Kidney epithelial cell (primary cell): Measurements from ENCODE around the genes ZNF530, ZNF544, SLC27A5 and MZF1.

GRCh38 chr19:57547549-57548077 is 12.1 kb downstream of the ZNF550 start:
- RAMPAGE, long total RNA = no peak
- RRBS = 89% methylated on average over 1 of the region's 8 CpGs

DNA sequence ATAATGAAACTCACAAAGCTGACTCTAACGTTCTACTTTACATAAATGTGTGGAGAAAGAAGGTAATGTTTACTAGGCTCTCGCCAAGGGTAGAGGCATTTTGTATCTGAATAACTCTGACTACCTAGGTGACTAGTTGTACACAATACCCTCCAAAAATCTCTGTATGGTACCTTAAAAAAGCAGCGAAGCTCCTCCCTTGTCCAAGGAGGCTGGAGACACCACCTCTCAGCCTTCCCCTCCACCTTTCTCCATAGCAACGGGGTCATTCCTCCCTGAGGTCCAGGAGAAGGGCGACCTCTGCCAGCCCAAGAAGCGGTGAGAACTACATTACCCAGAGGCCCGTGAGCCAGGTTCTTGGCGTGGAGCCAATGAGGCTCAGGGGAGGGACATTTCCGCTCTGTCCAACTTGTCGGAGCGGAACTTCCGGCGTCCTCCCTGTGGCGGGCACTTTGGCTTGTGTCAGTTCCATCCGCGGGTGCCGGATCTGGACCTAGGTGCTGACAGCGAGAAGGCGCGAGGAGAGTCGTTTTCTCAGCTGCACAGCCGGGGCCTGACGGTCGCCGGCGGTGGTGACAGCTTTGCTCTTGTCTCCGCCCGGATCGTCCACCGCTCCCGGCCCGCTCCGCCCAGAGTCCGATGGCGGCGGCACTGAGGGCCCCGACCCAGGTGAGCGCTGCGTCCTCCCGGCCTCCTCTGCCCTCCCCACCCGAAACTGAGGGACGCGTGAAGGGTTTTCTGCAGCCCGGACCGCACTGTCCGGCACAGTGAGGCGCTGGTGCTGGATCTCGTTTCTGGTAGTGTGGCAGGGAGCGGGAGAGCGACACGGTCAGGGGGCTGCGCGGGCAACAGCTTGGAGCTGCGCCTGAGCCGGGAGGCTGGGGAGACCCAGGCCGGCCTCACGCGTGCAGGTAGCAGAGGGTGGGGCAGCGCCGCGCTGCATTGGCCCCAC is at the start of gene ZNF530:
Gene ZNF530 (plus strand): TSS at position 420 of the 952 bp plus-strand sequence.
- RAMPAGE, long total RNA = no peak
- RRBS = 2% methylated on average over 22 of the region's 61 CpGs

DNA sequence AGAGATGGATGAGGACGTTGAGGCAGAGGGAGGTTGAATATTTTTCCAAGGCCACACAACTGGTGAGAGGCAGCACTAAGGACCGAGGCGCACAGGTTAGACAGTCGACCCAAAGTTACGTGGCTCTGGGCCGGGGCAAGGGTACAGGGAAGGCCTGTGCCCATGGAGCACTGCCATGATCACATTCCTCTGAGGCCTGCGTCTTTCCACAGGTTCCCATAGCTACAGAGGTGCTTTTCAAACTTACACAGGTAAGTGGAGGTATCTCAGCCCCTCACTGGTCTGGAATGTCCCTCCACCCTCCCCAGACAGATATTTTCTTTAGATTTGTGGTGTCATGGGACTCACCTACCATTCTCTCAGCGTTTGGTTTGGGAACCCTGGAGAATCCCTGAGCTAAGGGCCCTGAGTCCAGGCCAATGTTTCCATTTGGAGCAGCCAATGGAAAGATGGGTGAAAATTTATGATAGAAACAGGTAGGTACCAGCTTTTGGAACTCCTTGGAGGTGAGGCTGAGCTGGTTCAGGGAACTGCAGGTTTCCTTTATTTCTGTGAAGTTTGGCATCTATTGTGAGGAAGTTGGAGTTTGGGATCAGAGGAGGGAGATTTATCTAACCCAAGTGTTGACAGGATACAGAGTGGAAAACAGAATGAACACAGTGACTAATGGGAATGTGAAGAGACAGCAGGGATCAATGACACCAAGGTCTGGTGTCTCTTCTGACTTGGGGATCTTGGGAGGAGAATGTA is 1.0 kb downstream of the ZNF211 start:
- RAMPAGE, long total RNA = no peak
- RRBS = no CpG with 5 or more reads among the region's 8 CpGs

DNA sequence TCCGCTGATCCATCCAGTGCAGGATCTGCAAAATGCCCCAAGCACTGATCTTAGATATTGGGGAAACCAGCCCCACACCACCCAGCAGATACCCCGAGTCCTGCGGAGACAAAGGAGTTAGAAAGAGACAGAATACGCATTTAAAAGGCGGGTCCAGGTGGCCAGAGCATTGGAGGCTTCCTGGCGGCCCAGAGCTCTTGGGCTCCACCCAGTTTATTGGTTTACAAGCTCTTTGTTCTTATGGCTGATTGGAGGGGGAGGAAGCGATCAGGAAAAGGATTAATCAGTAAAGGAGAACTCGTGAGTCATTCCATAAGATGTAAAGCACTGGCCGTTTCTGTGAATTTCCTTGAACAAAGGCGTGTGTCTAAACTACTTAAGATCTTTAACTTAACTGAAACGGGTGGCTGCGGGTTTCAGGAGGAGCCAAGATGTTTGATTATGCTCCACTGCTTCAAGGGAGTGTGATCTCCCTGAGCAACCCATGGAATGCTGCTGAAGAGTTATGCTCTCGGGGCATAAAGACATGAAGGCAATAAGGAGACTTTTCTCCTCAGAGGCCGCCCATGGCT is 964 bp downstream of the ZNF587 start:
- RAMPAGE, long total RNA = no peak
- RRBS = no CpG with 5 or more reads among the region's 14 CpGs

DNA sequence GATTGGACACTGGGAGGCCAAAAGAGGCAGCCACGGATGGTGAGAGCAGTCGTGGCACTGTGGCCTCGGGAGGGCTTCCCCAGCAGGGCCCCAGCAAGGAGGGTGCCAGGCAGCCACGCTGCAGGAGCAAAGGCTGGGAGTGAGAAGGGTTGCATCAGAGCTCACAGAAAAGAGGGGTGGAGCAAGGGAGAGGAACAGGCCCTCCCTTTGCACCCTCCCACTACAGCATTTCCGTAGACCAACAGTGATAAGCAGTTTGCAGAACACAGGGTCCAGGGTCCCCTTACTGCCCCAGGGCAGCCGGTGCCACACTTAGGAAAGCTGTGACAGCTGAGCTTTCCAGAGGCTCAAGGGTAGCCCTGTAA is 5.0 kb downstream of the ZSCAN1 start:
- RAMPAGE, long total RNA = no peak
- RRBS = no CpG with 5 or more reads among the region's 6 CpGs

DNA sequence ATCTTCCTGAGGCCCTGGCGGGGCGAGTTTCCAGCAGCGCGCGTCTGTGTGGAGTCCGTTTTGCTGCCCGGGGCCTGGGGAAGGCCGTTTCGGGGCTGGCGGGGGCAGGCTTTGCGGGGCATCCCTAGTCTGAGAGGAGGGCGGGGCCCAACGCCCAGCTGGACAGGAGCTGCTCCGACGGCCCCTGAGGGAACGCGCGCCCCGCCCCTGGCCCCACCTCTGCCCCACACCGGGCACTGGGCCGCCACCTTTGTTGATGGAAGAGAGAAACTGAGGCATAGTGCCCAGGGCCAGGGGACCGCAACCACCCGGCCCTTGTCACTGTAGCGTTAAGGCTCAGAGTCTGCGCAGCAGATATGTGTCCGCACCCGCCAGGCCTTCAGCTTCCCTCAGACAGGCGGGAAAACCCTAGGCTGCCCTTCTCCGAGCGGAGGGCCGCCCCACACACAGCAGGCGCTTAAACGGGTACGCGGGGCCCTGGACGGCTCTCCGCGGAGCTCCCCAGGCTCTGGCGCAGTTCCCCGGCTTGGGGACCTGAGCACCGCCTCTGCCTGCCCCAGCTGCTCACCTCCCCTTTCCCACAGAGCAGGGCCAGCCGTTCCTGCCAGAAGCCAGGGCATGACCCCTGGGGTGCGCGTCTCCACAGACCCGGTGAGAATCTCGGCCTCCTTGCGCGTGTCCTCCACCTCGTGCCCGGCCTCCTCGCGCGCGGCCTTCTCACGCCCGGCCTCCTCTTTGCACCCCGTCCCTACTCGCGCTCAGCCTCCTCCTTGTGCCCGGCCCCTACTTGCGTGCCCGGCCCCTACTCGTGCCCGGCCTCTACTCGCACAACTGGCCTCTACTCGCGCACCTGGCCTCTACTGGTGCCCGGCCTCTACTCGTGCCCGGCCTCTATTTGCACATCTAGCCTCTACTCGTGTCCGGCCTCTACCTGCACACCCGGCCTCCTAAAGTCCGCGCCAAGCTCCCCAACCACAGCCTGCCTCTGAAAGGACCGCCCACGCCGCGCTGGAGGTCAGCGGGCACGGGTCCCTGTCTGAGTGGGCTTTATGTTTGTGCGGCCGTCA is 636 bp downstream of the ZNF135 start:
- RAMPAGE, long total RNA = no peak
- RRBS = 29% methylated on average over 28 of the region's 83 CpGs

DNA sequence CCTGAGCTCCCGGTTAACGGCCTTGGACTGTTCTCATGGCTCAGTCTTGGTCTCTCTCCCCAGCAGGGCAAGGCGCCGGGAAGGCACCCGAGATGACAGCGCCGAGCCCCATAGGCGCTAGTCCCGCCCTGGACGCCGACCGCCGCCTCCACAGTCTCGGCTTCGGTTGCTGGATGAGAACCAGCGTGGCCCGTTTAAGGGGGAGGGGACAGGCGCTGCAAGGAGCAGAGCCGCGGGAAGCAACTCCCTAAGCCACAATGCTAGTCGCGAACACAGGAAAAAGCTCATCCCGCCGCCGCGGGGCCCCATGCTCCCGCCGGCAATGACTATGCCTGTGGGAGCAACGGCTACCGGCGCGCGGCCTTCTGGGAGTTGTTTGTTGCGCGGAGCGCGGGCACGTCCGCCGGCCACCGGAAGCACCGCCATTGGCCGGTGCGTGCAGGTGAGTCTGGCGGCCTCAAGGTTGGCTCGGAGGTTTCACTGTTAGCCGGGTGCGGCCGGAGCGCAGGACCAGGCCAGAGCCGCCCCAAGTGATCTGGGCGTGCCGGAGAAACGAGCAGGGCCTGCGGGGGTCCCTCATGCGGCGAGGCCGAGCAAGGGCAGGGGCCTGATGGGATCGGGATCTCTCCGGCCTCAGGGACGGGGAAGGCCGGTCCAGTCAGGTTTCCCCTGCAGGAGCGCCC is at the start of gene ZNF544:
Gene ZNF544 (plus strand): TSS at position 410 of the 683 bp plus-strand sequence.
- RAMPAGE, long total RNA = start-site peak on the plus strand centred at position 425 of the sequence, 16 bp wide, 25 and 93 reads in 2 replicates
- RRBS = 1% methylated on average over 29 of the region's 63 CpGs

GRCh38 chr19:58368902-58369369 is 6.4 kb upstream of the ZNF497 start:
- RAMPAGE, long total RNA = no peak
- RRBS = 93% methylated on average over 7 of the region's 38 CpGs

GRCh38 chr19:58474055-58474530 is 2.1 kb upstream of the ZNF446 start:
- RAMPAGE, long total RNA = no peak
- RRBS = no CpG with 5 or more reads among the region's 6 CpGs

- RAMPAGE, long total RNA = no peak
- RRBS = no CpG with 5 or more reads among the region's 5 CpGs
Observed at GRCh38 chr19:58511820-58512409, at the start of gene SLC27A5. Gene SLC27A5, minus strand, starts transcription at chr19:58511992.

- RAMPAGE, long total RNA = no peak
- RRBS = no CpG with 5 or more reads among the region's 41 CpGs
Observed at GRCh38 chr19:58518623-58519449, 774 bp downstream of the ZBTB45 start.

DNA sequence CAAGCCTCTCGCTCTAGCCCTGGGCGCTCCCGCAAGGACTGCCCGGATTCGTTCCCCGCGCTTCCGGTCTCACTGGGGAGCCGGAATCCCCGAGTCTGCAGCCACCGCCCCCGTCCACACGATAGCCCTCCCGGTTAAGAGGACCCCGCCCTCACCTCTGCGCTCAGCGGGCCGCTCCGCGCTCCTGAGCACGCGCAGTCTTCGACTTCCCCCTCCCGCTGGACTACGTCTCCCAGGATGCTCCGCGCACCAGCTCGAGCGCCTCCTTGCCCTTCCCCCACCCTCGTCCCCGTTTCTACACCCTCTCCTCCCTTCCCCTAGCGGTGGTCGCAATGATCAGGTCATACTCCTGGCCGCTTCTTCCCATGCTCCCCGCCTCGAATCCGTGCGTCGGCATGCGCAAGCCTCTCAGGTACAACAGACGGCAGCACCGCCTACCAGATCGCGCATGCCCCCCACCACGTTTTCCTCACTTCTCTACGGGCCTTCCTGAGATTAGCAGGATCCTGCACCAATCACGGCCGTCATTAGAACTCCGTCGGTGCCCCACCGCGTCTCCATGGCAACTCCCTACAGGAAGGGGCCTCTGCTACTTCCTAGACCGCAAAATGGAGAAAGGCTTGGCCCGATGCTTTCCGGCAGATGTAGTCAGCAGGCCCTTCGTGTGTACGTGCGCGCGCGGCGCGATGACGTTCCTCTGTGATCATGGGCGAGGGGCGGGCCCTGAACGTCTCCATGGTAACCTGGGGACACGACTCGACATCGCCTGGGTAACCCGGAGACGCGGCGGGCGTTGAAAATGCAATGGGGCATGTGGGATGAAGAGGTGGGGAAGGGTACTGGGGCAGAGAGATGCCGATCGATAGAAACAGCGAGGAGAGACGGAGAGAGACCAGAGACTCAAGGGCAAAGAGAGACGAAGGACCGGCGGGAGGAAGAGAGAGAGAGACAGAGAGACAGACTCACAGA is at the start of gene MZF1:
Gene MZF1 (minus strand): TSS at position 436 of the 969 bp plus-strand sequence.
- RAMPAGE, long total RNA = start-site peak on the minus strand centred at position 444 of the sequence, 72 bp wide, 17 and 8 reads in 2 replicates; start-site peak on the minus strand centred at position 649 of the sequence, 105 bp wide, 21 and 21 reads in 2 replicates
- RRBS = 3% methylated on average over 10 of the region's 82 CpGs